Aorta (tissue), 1 donor: ENCODE data around the genes NFX1, UBE2R2 and UBAP1.

- PRO-cap = no peak
These were observed 644 bp downstream of the BAG1 start for GRCh38 chr9:33263558-33264570.

- PRO-cap = bidirectional peak, plus-strand start at chr9:33290558, minus-strand start at chr9:33290352
These were observed at the start of gene NFX1 for GRCh38 chr9:33289972-33290772. NFX1 (plus strand) TSS chr9:33290516.

- PRO-cap = no peak
These were observed 36.1 kb downstream of the NFX1 start for GRCh38 chr9:33326370-33326855.

GRCh38 chr9:33401059-33401876 lies 1.1 kb downstream of the AQP7 start:
- PRO-cap = no peak

DNA sequence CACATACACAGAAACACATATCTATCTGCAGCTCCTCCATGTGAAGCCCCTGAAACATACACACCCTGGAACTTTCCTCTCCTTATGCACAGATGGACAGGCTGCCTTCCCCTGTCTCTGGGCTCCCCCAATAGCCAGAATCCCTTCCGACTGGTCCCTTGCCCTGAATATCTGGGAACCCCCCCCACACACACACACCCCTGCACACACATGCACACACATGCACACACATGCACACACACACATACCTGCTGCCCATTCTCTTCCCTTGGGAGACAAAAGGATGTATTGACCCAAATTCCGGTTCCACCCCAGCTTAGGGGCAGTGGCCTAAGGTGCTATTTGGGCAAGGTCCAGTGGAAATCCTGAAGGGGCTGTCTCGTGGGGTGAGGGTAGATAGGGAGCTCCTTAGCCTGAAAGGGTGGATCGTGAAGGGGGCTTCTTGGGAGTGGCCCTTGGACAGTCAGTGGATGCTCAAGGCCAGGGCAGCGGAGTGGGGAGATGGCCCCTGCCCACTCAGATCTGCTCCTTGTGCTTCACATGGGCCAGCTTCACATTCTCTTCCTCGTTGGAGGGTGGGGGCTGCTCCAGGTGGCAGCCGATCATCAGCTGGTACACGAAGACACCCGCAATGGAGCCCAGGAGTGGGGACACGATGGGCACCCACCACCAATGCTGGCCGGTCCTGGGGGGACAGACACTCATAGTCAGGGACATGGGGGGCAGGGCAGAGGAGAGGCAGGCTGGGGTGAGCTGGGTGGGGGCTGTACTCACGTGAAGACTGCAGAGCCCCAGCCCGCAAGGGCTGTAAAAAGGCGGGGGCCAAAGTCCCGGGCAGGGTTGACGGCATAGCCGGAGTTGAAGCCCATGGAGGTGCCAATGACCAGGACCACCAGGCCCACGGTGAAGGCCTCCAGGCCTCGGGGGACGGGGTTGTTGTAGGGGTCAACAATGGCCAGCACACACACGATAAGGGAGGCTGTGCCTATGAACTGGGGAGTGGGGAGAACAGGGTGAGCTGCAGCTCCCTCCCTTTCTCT lies 5.5 kb downstream of the AQP3 start:
- PRO-cap = no peak

DNA sequence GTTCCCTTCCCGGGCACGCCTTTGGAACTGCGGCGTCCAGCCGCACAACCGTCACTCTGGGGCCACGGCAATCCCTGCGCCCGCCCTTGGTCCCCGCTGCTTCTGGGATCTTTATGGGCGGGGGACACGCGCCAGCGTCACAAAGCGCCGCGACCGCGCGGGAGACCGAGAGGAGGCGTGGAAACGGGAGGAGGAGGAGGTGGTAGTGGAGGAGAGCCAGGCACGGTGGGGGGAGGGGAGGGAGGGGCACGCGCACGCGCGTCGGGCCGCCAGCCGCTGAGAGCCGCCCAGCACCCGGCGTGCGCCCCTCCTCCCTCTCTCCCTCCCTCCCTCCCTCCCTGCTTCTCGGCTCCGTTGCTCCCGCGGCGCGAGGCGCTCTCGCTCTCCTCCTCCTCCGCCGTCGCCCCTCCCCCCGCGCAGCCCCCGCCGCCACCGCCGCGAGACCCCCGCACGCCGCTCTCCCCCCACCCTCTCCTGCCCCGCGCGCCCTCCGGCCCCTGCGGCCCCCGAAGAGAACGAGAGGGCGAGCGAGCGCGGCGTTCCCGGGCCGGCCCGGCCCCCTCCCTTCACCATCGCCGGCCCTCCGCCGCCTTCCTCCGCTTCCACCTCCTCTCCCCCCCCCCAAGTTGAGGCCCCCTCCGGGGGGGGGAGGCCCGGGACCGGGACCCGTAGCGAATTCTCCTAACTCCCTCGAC lies at the start of gene UBE2R2:
TSS of gene UBE2R2 (plus strand) at position 341 of the 695 bp plus-strand sequence.
- PRO-cap = bidirectional peak, plus-strand start at position 341 of the sequence, minus-strand start at position 104 of the sequence

GRCh38 chr9:33916884-33917368 lies 100.0 kb downstream of the UBE2R2 start:
- PRO-cap = no peak

DNA sequence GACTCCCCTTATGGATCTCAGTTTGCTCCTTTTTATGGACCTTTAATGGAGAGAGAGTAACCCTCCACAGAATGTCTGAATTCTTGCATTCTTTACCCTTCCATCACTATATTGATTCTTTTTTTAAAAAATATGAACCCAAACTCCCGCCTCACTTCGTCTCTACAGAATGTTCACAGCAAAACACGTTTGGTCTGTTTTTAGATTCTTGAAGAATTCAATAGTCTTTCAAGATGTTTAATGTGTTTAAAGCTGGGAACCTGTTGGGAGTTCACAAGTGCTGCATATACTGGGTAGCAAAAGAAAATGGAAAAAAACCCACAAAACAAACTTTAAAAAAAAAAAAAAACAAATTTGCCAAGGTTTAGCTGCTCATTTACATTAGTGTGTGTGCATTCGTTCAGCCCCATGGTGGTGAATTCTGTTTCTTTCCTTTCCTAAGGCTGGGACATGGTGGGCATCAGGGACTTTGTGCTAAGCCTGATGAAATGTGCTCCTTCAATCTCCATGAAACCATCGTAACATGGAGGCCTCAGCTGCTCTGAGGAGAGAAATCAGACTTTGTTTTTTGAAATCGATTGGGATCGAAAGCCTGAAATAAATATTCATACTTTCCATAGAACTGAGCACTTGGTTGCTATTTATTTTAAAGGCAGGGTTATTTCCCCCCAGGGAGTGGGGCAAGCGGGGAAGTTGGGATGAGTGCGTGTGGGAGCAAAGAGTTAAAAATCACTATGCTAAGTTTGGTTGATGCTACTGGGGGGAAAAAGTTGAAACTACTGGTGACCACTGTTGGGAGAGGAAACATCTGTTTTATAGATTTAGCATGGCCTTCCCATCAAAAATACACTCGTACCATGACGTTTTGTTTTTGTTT lies 100.6 kb downstream of the UBE2R2 start:
- PRO-cap = no peak

GRCh38 chr9:33922075-33922462 lies 105.1 kb downstream of the UBE2R2 start:
- PRO-cap = no peak

DNA sequence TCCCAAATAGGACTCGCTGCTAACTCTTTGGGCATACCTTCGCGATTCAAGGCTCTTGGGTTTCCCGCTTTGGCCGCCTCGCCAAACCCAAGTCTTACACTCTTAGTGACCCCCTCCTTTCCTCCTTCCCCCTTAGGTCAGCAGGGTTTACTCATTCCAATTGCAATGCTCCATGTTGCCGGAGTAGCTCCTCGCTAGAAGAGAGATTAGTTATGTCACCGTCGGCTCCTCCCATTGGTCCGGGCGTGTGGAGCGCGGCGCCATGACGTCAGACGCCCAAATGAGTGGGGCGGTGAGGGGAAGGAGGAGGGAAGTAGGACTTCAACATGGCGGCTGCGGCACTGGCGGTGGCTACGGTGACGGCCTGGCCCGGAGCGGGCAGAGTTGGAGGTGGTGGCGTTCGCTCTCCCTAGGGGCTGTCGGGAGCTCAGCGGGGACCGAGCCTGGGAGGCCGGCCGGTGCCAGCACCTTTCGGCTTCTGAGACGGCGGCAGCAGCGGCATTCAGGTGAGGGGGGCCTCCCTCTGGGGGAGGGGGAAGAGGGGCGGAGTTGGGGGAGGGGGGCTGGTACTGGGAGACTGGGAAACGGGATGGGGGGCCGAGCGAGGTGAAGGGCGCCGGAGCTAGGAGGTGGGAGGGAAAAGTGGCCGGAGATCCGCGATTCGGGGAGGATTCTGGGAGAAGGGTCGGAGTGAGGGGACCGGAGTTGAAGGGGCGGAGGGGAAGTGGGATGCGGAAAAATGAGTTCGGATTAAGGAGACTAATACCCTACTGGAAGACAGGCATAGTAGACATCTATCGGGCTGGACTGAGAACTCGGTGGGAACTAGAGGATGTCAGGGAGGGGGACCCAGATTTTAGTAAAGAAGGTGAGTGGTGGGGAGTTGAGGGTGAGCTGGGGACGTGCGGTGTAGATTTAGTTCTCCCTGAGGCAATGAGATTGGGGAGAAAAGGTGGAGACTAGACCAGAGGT lies at the start of gene UBAP1:
TSS of gene UBAP1 (plus strand) at position 309 of the 972 bp plus-strand sequence.
- PRO-cap = bidirectional peak, plus-strand start at position 341 of the sequence, minus-strand start at position 185 of the sequence

DNA sequence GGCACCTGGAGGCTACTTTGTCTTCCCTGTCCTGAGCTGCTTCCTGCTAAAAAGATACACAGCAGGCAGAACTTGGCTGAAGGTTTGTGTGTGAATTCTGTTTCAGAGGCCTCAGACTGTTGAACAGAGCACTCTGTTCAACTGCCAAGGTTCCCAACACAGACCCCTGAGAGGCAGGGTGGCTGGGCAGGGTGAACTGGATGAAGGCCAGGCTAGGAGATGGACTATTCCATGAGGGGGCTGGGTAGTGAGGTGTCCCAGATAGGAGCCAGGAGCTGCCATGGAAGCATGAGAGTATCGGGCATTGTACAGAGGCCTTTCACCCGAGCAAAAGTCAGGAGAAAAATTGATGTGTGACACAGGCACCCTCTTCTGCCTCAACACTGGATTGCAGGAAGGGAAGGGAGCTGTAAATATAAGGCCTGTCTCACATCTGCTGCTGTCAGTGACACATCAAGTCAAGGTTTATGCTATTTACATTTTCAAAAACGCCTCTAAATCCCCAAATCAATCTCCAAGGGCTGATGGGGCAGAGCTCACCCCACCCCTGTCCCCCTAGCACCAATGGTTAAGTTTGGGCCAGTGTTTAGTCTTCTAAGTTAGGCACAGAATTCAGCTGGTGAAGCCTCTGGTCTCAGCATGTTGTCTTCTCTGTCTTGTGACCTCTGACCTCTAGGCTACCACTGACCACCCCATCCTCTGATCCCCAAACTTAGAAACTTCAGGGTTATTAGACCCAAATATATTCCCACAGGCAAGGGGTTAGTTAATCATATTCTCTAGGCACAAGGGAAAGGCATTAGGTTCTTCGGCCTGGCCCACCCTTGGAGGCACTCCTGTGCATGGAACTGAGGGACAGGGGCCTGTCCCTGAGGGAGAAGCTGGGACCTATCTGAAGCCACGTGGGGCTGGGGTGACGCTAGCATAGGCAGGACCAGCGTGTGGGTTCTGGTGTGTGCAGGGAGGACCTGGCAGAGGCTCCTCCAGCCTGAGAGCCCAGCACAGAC lies 74.8 kb downstream of the UBAP1 start:
- PRO-cap = no peak

- PRO-cap = no peak
These were observed 73.9 kb downstream of the KIF24 start for GRCh38 chr9:34254967-34255787.

DNA sequence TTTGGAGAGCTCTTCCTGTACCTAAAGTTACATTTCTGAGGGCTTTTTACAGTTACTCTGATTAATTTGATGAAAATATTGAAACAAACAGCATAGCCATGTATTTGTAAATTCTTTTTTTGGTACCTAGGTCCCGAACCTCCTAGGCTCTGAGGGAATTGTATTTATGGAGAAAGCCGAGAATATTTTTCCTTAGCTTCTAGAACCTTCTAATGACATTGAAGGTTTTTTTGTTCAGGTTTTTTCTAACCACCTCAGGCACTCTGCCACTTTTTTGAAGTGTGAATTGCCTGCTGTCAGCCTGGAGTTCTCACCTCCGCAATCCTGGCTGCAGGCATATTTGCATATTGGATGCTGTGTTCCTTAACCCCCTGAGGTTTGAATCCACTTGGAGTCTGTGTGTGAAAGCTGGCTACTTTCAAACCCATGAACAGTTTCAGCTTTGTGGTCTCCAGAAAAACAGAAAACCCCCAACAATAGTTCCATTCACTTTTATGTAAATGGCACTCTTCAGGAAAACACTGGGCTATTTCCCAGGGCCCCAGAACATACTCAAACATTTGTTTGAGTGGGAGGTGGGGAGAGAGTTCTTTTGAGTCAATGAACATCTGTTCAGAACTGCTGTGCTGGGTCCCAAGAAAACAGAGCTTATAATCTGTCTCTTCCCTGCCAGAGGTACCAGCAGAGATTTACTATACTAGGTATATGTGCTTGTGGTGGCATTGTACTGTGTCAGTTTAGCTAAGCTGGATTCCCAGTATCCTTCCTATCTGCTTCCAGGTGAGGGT lies 4.9 kb downstream of the NUDT2 start:
- PRO-cap = no peak

DNA sequence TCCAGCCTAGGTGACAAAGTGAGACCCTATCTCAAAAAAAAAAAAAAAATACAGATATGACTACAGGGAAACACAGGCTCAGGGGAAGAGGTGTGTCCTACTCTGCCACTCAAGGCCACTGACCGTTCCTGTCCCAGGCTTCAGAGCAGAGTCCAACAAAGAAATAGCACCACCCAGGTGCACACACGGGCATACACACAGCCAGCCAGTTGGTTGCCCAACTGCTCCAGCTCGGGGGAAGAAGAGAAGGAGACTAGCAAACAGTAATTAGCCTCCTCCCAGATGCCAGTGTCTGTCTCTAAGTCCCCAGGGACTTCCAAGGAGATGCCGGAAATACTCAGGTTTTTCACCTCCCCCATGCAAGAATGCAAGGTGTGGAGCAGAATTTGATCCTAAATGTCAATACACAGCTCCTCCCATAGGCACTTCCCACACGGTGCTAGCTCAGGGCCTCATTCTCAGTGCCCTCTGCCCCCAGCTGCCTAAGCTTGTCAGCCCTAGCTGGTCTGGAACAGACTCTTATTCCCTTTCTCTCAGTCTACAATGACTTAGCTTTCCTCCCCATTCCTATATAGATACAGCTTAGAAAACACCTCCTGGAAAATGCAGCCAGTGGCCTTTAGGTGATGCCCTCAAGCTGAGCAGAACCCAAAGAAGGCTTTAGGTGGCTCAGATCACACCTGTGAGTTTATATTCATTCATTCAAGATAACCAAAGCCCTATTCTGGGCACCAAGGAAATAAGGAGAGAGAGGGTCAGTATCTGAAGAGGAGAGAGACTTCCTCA lies 1.6 kb downstream of the MYORG start:
- PRO-cap = no peak

DNA sequence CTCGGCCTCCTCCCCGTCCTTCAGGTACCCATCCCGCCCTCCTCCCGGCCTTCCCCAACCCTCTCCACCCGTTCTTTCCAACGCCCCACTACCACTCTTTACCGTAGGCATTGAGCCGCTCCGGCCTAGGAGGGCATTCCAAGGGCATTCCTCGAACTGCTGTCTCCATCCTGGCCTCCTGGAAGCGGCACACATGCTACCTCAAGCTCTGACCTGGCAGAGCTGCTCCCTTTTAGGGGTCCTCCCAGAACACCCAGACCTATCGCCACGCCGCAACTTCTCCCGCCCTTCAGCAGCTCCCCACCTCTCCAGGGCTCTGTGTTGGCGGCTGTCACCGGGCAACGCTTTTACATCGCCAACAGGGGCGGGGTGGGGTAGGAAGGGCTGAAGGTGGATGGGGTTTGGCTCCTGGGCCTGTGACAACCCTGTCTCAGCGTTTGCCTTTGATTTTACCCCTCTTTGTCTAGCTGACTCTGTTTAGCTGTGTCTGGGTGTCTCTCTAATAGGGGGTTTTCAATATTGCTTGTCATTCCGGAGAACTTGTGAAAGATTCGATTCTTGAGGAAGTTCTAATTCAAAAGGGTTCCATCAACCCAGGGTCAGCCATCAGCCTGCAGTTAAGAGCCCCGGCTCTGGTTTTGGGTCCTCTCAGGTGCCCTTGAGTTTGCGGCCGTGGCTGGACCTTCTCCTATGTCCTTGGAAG lies 4.7 kb upstream of the MYORG start:
- PRO-cap = no peak

GRCh38 chr9:34662940-34663623 lies 625 bp upstream of the CCL27 start:
- PRO-cap = no peak

DNA sequence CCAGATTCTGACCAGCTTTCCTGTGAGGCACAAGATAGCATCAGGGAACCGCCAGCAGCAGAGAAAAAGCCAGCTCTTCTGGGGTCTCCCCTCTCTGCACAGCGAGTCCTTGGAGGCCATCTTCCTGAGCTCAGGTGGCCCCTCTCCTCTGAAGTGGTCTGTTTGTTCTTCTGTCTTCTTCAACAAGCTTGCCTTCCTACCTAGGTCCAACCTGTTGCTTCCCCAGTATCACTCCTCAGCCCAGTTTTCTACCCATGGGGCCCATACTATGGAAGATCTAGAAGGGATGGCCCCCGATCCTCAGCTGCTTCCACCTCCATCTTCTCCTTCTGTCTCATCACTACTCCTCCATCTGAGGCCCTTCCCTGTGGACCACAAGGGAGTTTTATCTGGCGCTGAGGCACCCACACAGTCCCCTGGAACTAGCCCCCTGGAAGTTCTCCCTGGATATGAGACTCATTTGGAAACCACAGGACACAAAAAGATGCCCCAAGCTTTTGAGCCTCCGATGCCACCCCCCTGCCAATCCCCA lies 1.2 kb downstream of the C9orf131 start:
- PRO-cap = no peak

GRCh38 chr9:35044876-35045702 lies 3.0 kb downstream of the C9orf131 start:
- PRO-cap = no peak

DNA sequence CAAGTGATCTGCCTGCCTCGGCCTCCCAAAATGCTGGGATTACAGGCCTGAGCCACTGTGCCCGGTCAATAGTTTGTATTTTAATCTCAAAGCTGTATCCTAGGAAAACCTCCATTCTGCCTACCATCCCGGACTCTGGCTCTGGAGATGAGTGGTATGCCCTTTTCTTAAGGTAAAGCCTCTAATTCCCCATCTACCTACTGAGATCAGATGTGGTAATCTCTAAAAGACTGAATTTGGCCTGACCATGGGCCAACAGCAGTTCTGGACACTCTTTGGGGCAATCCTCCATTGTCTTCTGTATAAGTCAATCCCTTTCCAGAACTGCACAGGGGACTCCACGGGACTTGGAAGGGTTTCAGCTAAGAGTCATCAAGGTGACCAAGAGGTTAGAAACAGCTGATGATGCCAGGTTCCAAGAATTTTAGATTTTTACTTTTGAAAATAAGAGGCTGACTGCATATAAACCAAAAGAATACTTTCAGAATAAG lies 1.7 kb downstream of the VCP start:
- PRO-cap = no peak

GRCh38 chr9:35102593-35103011 lies 329 bp downstream of the STOML2 start:
- PRO-cap = no peak